AG09309 (cell line): ENCODE measurements around a stretch of chr12.

GRCh38 chr12:64779447-64779646, 20.1 kb upstream of the GNS start:
- RRBS = no CpG with 5 or more reads among the region's 3 CpGs

DNA sequence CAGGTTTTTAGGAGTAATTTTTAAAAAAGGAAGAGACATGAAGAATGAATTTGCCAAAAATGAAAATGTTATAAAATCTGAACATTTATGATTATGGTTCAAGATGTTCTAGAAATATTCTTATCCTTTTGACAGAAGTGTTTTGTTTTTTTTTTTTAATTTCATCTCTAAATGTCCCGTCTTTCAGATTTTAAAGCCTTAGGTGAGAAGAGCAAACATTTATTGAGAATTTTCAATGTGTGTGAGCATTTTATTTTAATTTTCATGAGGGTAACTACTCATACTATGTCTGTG, 12.3 kb downstream of the LEMD3 start:
- RRBS = no CpG with 5 or more reads among the region's 1 CpG

DNA sequence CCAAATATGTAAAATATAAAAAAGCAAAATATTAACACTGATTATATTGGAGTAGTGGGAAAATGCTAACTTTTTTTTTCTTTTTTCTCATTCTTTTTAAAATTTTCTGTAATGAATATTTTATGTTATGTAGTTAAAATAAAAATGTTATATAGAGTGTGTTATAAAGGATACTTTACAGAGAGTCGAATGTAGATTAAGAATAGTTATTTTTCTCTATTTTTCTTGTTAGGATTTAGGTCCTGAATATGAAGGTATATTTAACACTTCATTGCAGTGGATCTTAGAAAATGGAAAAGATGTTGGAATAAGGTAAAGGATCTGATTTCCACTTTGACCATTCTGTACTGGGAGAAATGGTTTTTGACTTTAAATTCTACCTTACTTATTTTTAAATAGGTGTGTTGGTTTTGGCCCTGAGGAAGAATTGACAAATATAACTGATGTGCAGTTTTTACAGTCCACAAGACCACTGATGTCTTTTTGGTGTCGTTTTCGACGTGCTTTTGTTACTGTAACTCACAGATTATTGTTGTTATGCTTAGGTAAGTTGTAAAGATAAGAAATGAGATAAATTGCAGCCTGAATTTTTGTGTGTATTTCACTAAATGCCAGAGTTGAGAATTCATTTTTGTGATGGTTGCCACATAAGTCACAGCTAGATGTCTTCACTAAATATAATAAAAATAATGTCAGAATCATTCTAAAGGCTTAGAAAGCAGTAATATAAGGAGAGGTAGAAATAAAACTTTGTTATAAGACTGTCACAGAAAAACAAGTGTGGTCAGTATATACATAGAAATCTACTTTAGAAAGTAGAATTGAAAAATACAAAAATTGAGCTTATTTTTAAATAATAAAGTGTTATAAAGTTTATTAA, 40.0 kb upstream of the MSRB3 start:
- RRBS = no CpG with 5 or more reads among the region's 4 CpGs

- RRBS = no CpG with 5 or more reads among the region's 2 CpGs
Observed at GRCh38 chr12:65536693-65537162, 258.2 kb downstream of the MSRB3 start.

DNA sequence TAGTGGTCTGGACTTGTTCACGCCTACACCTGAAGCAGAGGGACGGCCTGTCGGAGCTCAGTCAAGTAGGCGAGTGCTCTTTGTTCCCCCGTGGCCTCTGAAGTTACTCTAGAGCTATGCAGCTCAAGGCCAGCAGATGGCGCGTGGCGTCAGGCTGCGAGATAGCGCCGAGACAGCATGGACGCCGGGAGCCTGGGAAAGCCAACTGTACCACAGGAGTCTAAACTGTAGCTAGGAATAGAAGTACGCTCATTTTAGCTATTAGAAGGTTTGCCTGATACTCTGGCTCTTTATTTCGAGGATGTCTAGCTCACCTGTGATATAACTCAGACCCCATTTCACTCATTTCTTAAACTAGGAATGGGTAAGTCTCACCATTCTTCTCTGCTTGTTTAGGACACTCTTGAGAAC, 267.5 kb upstream of the HMGA2 start:
- RRBS = no CpG with 5 or more reads among the region's 15 CpGs

DNA sequence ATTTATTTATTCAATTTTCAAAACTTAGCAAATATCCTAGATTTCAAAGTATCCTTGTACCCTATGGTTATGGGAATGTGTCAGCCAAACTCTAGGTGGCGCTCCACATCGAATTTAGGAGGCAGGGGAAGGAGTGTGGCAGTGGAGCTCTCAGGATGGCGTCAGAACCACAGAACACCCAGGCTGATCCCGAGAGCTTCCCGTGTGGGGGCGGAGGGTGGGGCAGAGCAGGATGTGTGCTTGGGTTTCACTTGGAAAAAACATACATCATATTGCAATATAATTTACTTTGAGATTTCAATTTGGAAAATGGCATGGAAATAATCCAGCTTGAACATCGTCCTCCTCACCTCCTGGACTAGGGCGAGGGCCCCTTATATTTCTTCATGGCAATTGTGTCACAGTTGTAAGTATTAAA, 221.7 kb upstream of the HMGA2 start:
- RRBS = no CpG with 5 or more reads among the region's 8 CpGs

DNA sequence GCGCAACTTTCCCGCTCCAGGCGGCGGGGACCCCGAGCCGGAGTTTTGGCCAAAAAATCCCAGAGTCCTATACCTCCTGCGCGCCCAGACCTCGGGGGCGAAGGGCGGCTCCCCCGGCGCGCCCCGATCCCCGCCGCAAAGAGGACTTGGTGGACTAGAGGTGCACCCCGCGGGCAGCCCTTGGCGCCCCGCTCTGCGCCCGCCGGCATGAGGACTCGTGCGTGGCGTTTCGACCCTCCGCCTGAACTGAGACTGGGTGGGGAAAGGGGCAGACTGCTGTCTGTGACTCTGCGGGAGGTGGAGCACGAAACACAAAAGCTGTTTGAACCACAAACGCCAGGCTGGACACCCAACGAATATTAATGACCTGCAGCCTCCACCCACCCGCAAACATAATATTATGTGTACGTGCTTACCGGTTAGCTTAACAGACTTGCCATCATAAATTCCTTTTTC, 94.9 kb upstream of the HMGA2 start:
- RRBS = 11% methylated on average over 17 of the region's 36 CpGs

DNA sequence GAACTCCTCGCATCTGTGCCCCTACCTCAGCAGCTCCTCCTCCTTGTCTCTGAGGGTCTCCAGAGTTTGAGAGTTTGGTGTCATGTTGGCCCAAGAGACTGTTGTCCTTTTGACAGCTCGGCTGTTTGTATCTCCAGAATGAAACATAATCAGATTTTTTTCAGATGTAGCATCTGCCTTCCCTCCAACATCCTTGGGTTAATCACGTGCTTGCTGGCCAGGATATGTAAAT, 56.8 kb downstream of the HMGA2 start:
- RRBS = no CpG with 5 or more reads among the region's 3 CpGs

DNA sequence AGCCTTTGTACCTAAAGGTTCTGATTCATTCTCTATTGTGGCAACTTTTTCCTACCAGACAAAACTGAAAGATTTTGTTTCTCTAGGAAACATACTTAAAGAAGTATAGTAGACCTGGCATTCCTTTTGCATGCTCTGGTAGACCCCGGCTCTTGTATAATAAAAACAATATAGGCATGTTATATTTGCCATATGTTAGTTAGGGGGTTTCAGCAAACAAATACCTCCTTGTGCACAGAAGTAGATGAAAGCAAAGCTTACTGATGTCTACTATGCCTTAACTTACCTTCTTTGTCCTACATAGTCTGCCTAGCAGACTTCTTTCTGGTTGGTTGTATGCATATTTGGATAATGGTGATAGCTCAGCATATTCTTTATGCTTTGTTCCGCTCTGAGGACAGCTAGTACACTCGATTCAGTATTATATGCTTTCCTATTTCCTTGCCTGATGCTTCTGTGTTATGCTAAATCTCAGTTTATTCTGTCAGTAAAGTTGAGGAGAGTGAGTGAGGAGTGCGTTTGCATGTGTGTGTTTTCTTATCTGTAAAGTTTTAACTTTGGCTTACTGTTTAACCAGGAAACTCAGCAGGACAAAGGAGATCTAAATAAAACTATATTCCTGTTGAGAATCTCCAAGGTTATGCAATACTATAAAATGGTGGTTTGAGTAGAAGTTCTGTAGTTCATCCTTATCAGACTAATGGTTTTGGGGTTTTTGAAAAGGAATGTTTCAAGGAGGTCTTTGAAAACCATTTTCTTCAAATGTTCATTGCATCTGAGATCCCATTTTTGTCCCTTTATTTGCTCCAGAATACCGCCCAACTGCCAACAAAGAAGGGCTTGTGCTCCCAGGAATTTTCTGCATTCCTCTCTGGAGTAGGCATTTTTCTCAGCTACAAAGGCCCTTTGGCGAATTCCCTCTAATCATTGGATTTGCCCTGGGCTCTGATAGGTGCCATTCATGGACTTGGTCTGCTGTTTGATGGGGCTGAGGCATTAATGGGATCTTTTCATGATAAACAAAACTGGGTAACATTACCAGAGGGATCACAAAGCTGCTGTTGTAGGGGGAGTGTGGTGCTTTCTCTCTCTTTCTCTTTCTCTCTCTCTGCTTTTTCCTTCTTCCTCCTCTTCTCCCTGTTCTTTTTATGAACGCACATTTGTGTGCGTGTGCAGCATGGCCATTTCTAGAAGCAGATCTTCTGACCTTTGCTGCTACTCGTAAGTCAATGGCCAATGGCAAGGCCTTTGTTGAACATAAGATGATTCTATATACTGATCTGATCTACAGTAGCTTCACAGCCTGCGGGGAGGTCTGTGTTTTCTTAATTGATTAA, 71.6 kb downstream of the HMGA2 start:
- RRBS = no CpG with 5 or more reads among the region's 10 CpGs

GRCh38 chr12:65948436-65949092, 124.3 kb downstream of the HMGA2 start:
- RRBS = no CpG with 5 or more reads among the region's 9 CpGs

GRCh38 chr12:66304081-66305157, 2.1 kb downstream of the HELB start:
- RRBS = no CpG with 5 or more reads among the region's 6 CpGs

DNA sequence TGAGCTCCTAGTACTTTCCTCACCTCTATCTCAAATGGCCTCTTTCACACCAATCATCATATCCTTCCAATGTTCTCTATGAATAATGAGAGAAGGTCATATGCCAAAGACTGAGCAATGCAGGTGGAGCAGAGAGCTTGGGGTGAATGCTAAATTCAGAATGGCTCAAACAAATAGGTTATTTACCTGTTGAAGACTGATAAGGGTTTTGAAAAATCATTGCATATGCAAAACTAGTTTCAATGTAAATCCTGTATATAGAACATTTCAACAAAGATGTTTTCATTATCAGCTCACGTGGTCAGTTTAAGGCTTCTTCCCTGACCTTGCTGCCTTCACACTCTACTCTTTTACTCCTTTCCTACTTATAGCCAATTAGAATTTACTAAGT, 230.3 kb upstream of the GRIP1 start:
- RRBS = no CpG with 5 or more reads among the region's 1 CpG

- RRBS = no CpG with 5 or more reads among the region's 11 CpGs
Observed at GRCh38 chr12:67018991-67019478, 250.1 kb upstream of the CAND1 start.

DNA sequence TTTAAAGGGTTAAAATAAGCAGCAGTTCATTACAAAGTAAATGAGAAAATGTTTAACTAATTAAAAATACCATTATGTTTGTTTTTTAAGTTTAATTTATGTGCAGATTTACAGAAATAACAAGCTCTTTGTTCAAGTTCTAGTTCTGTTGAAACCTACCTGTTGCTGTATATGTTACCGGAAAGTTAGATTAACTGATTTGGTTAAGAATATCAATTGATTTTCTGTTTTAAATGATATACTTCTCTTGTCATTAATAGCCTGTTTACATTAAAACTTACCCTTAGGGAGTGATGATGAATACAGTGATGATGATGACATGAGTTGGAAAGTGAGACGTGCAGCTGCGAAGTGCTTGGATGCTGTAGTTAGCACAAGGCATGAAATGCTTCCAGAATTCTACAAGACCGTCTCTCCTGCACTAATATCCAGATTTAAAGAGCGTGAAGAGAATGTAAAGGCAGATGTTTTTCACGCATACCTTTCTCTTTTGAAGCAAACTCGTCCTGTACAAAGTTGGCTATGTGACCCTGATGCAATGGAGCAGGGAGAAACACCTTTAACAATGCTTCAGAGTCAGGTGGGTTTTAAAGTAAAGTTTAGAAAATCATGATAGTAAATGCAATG, 33.0 kb downstream of the CAND1 start:
- RRBS = no CpG with 5 or more reads among the region's 7 CpGs

GRCh38 chr12:67630337-67631274, 17.9 kb upstream of the DYRK2 start:
- RRBS = no CpG with 5 or more reads among the region's 7 CpGs

DNA sequence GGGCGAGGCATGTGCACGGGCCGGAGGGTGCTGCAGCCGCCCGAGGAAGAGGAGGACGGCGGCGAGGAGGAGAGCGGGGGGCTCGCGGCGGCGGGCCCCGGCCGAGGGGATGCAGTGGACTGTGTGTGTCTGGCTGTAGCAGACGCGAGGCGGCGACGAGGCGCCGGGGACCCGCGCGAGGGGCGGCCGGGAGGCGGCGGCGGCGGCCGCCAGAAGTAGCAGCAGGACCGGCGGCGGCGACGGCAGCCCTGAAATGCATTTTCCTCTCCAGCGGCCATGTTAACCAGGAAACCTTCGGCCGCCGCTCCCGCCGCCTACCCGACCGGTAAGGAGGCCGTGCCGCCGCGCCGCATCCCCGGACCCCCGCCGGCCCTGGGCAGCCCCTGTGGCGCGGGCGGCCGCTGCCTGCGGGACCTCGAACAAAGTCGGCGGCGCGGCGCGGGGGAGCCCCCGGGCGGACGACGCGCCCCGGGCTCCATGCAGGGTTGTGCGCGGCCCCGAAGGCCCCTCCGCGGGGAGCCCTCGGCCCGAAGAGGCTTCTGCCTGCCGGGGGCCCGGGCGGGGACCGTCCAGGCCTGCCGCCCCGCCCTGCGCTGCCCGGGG, 414 bp downstream of the DYRK2 start:
- RRBS = 2% methylated on average over 61 of the region's 86 CpGs

GRCh38 chr12:67674317-67675062, 25.9 kb downstream of the DYRK2 start:
- RRBS = no CpG with 5 or more reads among the region's 6 CpGs

- RRBS = no CpG with 5 or more reads among the region's 2 CpGs
Observed at GRCh38 chr12:67747674-67748424, 99.3 kb downstream of the DYRK2 start.

- RRBS = no CpG with 5 or more reads among the region's 5 CpGs
Observed at GRCh38 chr12:67989207-67989749, 170.3 kb downstream of the IFNG start.

DNA sequence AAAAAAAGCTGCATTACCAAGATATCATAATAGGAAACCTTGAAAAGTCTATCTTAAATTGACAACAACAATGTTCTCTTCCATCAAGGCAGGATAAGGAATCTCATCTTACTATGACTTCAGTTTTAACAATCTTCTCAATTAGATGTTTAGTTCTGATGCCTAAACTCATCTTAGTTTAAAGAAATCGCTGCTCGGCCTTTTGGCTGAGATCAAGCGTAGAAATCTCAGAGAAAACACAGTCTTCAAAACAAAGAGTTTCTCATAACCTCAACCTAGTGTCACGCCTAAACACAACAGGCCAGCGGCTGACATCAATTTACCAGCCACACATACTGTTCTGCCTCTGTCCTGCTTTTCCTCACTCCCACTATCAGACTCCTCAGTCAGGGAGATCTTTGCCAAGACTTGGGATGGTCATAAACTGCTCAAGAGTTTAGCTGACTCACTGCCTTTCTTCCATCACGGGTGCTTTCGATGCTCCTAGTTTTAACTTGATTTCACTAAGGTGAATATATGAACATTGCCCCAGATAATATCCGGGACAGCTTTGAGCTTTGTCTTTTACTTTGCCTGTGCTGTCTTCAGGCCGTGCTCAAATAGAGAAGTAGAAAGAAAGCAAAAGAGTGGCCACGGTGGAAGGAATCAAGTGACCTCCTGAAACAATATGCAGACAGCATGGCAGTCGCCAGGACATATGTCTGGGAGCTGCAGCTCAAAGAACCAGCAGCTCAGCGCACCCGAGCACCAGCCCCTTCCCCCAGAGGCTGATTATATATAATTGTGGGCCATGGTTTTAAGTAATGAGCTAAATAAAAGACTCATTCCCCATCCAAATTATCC, 12.2 kb downstream of the MDM1 start:
- RRBS = no CpG with 5 or more reads among the region's 13 CpGs